Bile duct (tissue), 1 donor: Measurements from ENCODE around the genes KDM8 and SGF29.

- PRO-cap: no peak
Observed at GRCh38 chr16:26032641-26033136, 340.9 kb downstream of the HS3ST4 start.

DNA sequence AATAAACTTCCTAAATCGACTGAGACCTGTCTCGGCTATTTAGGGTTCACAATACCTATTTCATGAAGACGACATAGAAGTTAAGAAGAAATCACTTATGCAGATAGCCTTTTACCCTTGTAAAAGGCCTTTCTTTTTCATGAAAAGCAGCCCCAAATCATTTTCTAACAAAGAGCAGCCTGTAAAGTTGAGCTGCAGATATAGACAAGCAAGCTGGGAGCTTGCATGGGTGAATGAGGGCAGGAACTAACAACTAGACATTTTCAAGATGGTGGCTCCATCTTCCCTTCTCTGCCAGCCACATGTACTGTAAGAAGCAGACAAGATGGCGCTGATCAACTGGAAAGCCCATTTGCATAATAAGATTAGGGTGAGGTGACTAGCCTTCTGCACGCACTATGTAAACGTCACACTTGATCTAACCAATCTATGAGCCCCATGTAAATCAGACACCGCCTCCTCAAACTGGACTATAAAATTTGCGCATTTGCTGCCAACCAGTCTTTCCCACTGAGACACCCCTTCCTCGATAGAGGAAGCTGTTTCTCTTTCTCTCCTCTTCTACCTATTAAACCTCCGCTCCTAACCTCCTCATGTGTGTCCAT is 4.6 kb upstream of the KDM8 start:
- PRO-cap: no peak

GRCh38 chr16:27203076-27204202 is at the start of gene KDM8:
TSS of gene KDM8 (plus strand) at chr16:27203526.
- PRO-cap: bidirectional peak, plus-strand start at chr16:27203995, minus-strand start at chr16:27203728

GRCh38 chr16:27234922-27235859 is 31.9 kb downstream of the KDM8 start:
- PRO-cap: bidirectional peak, plus-strand start at chr16:27235706, minus-strand start at chr16:27235581

- PRO-cap: no peak
Observed at GRCh38 chr16:27258066-27258796, 10.3 kb downstream of the NSMCE1 start.

- PRO-cap: bidirectional peak, plus-strand start at chr16:27315444, minus-strand start at chr16:27315361; bidirectional peak, plus-strand start at chr16:27315835, minus-strand start at chr16:27315838; bidirectional peak, plus-strand start at chr16:27315989, minus-strand start at chr16:27315892
Observed at GRCh38 chr16:27314930-27315948, 1.5 kb downstream of the IL4R start.

DNA sequence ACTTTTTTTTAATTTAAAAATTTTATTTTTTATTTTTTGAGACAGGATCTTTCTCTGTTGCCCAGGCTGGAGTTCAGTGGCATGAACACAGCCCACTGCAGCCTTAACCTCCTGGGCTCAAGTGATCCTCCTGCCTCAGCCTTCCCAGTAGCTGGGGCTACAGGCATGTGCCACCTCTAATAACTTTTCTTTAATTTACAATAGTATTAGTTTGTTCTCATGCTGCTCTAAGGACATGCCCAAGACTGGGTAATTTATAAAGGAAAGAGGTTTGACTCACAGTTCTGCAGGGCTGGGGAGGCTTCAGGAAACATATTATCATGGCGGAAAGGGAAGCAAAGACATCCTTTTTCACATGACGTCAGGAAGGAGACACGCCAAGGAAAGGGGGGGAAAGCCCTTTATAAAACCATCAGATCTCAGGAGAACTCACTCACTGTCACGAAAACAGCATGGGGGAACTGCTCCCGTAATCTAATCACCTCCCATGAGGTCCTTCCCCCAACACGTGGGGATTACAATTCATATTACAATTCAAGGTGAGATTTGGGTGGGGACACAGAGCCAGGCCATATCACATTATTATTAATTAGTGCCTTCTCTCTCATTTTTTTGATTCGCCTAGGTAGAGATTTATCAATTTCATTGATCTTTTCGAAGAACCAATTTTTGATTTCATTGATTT is 18.3 kb downstream of the IL4R start:
- PRO-cap: unidirectional peak, plus-strand start at position 436 of the sequence

GRCh38 chr16:27377645-27378163 is 24.3 kb upstream of the IL21R start:
- PRO-cap: no peak

DNA sequence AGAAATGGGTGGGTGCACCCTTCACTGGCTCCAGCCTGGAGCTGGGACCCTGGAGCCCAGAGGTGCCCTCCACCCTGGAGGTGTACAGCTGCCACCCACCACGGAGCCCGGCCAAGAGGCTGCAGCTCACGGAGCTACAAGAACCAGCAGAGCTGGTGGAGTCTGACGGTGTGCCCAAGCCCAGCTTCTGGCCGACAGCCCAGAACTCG is 46.5 kb downstream of the IL21R start:
- PRO-cap: no peak

DNA sequence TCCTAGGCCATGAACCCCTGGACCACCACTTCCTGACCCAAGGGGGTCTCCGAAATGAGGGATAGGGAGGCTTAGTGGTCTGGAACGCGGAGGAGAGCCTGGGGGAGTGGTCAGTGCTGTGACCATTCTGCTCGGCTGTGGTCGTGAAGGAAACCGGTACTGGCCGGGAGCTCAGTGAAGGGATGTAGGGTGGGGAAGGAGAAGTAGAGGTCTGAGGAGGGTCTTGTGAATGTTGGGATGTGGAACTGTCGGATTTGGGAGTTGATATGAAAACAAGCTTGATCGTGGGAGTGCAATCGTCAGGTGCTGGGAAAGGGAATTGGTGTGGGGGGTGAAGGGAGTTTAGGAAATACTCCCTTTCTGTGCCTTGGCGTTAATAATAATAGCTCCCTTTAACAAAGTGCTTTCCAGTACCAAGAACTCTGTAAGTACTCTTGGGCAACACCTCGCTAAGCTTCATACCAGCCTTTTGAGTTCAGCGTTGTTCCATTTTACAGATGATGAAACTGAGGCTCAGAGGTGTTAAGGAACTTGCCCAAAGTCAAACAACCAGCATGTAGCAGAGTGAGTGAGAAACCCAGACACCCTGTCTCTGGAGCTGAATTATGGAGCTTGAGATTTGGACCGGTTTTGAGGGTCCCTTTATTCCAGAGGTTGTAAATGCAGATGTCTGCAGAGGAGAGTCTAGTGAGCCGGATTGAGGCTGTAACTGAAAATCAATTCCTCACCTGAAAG is 475 bp downstream of the KATNIP start:
- PRO-cap: no peak

- PRO-cap: no peak
Observed at GRCh38 chr16:28097309-28097685, 33.8 kb upstream of the GSG1L start.

DNA sequence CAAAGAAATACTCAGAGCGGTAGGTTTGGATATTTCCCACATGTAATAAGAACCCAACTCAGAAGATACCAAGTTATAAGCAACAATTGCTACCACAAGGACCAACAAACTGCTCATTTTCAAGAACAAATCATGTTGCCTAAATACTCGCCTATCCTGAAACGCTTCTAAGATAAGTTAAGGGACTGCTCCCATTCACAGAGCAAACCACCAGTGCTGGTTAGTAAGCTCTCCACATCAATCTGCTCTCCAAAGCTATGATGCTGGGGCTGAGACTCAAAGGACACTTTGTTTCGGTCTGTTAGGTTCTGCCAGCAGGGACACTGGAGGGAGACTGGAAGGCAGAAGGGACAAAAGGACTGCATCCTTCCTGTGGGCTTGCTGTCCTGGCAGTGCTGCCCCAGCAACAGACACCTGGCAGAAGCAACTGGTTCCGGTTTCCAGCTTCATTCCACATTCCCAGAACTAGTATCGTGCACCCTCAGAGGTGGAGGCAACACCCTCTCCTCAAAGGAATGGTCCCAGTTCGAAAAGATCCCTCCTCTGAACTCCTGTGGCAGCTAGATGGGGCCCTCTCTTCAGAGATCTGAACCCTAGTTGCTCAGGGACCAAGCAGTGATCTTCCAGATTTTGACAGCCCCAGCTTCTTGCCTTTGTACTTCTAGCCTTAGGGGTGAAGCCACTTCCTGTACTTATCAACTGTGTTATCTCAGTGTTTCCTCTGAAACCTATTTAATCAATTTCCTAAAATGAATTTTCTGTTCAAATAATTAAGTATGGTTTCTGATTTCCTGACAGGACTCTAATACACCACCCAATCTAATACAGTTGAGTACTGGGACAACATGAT is 73.4 kb upstream of the GSG1L start:
- PRO-cap: no peak

DNA sequence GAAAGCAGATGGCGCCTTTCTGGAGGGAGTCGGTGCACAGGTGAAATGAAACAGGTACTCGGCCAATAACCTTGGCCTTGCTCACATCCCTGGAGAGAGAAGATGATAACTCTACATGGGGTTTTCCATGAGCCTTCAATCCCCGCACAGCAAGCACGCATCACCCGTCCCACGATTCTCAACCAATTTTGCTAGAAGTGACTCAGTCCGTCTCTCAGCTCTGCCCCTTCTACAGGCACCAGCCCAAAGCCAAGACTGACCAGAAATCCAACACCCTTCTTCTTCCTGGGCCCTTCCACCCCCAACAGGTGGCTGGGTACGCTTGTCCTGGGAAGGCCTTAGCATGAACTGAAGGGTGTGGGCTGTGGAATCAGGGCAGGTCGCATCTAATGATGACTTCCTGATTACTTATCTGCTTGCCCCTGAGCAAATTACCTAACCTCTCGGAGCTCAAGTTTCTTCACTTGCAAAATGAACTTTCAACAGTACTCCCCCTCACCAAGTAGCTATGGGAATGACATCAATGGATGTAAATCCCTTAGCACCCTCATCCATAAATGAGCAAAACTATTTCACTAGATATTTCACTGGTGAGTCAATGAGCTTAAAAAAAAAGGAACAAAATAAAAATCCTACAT is 18.0 kb downstream of the XPO6 start:
- PRO-cap: unidirectional peak, minus-strand start at position 388 of the sequence

GRCh38 chr16:28261698-28262225 is 30.6 kb upstream of the SBK1 start:
- PRO-cap: no peak

DNA sequence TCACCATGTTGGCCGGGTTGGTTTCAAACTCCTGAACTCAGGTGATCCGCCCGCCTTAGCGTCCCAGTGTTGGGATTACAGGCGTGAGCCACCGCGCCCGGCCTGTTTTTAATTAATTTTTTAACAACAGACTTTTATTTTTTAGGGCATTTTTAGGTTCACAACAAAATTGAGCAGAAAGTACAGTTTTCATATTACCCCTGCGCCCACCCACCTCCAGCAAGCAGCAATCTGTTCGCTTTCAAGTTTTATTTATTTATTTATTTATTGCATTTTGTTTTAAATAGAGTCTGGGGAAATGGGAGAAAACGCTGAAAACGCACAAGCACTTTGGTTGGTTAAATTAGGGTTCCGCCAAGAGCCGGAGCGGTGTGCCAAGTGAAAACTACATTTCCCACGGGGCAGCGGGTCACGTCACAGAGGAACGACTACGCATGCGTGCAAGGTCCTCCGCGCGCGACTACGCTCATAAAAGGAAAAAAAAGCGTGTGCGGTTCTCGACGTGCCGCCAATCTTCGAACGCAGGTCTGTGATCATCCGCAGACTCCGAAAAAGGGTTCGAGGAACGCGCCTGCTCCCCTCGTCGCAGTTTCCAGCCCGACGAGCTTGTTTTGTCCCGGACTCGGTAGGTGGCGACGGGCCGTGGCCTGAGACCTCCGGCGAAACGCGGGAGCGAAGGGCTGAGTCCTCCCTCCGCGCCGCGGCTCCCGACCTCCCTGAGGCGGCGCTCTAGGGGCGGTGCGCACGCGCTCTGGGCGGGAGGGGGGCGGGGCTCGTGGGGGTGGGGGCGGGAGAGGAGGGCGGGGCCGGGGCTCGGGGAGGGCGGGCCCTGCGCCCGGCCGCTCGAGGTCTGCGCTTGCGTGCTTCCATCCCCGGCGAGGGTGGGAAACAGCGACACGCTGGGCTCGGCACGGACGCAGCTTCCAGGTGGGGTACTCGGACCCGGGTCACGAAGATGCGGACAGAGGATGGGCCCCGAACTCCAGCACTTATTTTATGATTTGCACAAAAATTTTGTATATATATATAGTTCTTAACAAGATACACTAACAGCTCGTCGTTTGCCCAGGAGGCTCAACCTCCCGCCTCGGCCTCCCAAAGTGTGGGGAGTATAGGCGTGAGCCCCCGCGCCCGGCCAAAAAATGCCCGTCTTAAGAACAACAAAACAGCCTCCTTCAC is at the start of gene SGF29:
Gene SGF29, plus strand, starts transcription at position 448 of the 1,179 bp plus-strand sequence.
- PRO-cap: bidirectional peak, plus-strand start at position 477 of the sequence, minus-strand start at position 373 of the sequence; bidirectional peak, plus-strand start at position 875 of the sequence, minus-strand start at position 718 of the sequence

DNA sequence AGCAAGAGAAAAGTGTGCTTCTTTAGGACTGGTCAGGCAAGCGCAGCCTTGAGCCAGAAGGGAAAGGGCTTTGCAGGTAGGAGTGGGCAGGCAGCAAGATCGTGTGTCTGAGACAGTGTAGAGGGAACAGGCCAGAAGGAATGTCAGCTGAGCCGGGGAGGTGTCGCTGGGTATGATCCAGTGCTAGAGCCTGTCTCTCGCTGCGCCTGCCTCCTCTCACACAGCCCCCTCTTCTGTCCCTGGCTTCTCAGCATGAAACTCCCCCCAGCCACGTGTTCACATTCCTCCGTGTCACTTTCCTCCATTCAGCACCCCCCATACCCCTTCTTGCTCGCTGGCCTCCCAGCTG is 18.9 kb downstream of the SGF29 start:
- PRO-cap: no peak

DNA sequence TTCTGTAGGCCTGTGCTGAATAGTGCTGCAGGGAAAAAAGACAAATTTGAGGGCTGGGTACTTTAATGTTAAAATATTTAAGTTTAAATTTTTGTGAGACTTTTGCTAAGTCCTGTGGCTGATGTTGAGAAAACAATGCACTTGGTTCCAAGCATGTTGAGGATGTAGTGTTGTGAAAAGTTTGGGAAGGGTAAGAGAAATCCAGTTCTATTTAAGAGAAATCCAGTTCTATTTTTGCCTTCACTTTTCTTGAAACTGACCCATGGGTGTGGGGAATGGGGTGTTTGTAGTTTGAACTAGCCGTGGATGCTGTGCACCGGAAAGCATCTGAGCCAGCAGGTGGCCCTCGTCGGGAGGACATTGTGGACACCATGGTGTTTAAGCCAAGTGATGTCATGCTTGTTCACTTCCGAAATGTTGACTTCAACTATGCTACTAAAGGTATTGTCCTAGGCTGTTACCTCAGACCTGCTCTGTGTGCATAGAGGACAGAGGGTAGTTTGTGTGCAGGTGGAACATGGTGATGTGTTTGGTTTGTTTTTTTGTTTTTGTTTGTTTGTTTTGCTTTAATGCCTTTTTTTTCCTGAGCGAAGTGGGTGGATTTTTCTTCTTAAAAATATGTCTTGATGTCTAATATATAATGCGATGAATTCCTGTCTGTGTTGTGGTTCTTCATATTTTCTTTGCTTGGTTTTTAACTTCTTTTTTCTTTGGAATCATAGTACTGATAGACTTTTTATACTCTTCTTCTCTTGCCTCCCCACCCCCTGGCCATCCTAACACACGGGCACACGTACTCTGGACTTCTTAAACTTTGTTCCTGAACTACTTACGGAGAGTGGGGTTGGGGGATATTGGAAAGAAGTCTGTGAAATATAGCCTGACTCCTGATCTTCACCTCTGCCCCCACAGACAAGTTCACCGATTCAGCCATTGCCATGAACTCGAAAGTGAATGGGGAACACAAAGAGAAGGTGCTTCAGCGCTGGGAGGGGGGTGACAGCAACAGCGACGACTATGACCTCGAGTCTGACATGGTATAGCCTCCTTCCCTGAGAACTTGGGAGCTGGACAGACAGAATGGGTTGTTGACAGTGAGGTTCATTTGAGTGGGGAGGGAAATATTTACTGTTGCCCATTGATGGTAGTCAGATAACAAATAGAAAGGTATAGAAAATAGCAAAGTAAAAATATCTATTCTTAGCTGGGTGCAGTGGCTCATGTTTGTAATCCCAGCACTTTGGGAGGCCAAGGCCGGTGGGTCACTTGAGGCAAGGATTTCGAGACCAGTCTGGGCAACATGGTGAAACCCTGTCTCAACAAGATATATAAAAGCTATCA is 3.6 kb downstream of the ATXN2L start:
- PRO-cap: no peak

- PRO-cap: bidirectional peak, plus-strand start at chr16:28925756, minus-strand start at chr16:28925749
Observed at GRCh38 chr16:28925313-28926233, 535 bp upstream of the RABEP2 start.

DNA sequence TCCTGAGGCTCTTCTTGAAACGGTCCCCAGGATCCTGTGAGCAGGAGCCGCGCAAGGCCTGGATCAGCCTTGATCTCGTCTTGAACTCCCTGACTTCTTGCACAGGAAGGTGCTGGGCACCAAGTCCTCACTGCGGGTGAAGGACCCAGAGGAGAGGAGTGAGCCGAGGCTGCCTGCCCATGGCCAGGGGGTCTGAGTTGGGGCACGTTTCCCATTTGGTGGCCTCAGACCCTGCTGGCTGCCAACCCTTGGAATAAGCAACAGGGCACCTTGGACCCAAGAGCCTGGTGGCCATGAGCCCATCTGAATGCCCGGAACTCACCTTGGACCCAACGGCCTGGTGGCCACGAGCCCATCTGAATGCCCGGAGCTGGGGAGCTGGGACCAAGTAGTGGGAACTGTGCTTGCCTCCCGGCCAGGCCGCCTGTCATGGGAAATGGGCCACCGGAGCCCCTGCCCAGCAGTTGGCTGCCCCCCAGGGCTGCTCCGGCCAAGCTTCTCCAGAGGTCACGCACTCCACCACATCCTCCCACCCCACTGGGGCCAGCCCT is 146.0 kb downstream of the LAT start:
- PRO-cap: no peak

DNA sequence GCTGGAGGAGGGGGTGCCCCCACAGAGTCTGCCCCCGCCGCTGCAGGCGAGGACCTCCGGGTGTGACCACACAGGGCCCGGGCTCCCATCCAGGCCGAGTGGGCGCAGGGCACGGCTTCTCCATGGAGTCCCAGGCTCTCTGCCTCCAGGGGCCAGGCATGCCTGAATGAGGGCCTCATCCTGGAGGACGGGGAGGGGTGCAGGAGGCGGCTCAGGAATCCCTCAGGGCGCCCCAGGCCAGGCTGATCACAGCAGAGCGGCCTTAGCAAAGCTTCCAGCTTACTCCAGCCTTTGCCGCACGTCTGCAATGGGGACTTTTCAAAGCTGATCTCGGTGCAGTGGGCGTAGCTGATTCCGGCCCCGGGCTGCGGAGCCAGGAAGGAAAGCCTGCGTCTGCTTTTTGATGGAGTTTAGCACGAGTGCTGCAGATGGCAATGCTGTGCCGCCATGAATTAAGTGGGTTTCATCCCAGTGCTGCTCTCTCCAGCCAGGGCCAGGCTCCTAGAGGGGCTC is 146.5 kb downstream of the LAT start:
- PRO-cap: bidirectional peak, plus-strand start at position 405 of the sequence, minus-strand start at position 304 of the sequence